HL-60 (cell line): ENCODE measurements around the genes B3GNT8 and CEACAM5.

DNA sequence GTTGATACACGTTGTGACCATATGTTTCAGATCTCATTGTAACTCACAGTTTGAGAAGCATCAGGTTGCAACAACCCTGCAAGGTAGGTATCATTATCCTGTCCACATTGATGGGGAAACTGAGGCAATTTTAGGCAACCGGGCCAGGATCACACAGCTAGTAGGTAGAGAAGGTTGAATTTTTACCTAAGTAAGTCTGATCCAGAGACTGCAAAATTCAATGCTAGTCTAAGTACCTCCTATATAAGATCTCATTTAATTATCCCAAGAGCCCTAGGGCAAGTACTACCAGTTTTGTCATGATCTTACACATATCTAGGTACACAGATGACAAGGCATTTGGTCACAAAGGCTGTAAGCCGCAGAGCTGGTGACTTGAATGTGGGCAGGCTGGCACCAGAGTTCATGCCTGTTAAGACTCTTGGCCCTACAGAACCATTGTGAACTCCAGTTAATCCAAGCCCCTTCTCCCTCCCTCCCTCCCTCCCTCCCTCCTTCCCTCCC is 2.4 kb downstream of the BLVRB start:
- RRBS: no CpG with 5 or more reads among the region's 3 CpGs

GRCh38 chr19:40528909-40529806 is 47.5 kb upstream of the SHKBP1 start:
- RRBS: 3% methylated on average over 7 of the region's 56 CpGs

DNA sequence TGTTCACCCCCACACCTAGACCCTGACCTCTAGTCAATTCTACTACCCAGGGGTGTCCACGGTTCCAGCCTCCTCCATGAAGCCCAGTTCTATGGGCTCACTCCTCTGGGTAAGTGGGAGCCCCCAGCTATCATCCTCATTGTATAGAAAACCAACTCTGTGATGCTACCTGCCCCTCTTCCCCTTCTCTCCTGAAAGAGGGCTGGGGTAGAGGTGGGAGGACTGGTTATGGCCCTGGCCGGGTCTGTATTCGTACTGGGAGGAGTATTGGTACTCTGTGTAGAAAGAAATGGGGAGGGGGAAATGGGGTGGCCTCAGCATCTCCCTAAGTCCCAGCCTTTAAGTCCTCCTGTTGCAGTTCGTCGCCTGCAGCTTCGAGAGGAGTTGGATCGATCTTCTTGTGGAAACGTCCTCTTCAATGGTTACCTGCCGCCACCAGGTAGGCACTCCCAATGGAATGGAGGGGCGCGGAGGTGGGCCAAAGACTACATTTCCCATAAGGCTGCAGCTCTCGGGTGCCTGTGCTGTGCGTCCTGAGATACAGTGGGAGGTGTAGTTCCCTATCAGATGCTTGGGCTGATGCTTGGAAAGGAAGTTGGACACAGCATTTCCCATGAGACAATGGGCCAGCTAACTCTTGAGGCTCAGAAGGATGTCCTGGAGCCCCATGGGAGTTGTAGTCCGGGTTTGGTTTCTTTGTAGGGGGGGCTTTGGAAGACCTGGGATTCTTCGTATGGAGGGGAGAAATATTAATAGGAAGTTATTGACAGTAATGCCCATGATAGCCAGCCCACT is 1.6 kb downstream of the SHKBP1 start:
- RRBS: no CpG with 5 or more reads among the region's 15 CpGs

GRCh38 chr19:40591194-40592119 is 9.7 kb upstream of the LTBP4 start:
- RRBS: no CpG with 5 or more reads among the region's 8 CpGs

GRCh38 chr19:40610379-40610906 is 9.3 kb downstream of the LTBP4 start:
- RRBS: 11% methylated on average over 4 of the region's 28 CpGs

GRCh38 chr19:40618955-40619660 is 17.9 kb downstream of the LTBP4 start:
- RRBS: no CpG with 5 or more reads among the region's 11 CpGs

GRCh38 chr19:40720427-40720976 is 3.6 kb downstream of the ITPKC start:
- RRBS: no CpG with 5 or more reads among the region's 10 CpGs

- RRBS: no CpG with 5 or more reads among the region's 13 CpGs
These were observed 758 bp downstream of the ACTMAP start for GRCh38 chr19:40749404-40750034.

- RRBS: no CpG with 5 or more reads among the region's 5 CpGs
These were observed 2.6 kb downstream of the CYP2A6 start for GRCh38 chr19:40847594-40848046.

GRCh38 chr19:40989314-40990438 is 1.4 kb upstream of the CYP2B6 start:
- RRBS: no CpG with 5 or more reads among the region's 11 CpGs

DNA sequence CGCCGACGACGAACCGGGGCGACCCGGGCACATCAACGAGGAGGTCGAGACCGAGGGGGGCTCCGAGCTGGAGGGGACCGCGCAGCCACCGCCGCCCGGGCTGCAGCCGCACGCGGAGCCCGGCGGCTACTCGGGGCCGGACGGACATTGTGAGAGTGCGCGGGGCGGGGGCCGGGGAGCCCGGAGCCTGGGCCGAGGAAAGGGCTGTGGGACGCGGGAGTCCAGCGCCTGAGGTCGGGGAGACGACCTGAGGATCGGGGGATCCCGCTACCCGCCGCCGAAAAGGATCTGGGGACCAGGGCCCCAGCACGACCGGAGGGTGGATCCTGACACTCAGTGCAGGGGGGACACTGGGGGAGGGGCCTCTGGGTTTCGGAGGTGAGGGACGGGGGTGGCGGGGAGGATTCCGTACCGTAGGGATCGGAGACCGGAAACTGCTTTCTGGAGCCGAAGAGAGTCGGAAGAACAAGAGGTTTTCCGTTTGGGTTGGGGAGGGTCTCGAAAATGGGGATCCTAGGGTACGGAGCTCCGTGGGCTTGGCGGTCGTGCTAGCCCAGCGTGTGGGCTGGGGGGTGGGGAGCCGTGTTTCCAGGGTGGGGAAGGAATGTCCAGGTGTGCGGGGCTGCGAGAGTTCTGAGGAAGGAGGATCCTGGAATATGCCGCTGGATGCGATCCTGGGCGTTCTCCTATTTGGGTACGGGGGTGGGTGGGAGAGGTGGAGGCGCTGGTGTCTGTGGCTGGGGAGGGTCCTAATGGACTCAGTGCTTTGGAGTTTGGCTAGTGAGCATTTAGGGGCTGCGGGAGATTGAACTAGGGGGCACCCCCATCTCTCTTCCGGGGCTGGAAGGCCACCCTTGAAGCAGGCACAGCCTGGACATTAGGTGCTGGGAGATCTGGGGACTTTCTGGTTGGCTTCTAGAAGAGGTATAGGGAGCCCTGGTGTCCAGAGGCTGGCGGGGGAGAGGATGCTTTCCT is 765 bp downstream of the HNRNPUL1 start:
- RRBS: 3% methylated on average over 21 of the region's 69 CpGs

DNA sequence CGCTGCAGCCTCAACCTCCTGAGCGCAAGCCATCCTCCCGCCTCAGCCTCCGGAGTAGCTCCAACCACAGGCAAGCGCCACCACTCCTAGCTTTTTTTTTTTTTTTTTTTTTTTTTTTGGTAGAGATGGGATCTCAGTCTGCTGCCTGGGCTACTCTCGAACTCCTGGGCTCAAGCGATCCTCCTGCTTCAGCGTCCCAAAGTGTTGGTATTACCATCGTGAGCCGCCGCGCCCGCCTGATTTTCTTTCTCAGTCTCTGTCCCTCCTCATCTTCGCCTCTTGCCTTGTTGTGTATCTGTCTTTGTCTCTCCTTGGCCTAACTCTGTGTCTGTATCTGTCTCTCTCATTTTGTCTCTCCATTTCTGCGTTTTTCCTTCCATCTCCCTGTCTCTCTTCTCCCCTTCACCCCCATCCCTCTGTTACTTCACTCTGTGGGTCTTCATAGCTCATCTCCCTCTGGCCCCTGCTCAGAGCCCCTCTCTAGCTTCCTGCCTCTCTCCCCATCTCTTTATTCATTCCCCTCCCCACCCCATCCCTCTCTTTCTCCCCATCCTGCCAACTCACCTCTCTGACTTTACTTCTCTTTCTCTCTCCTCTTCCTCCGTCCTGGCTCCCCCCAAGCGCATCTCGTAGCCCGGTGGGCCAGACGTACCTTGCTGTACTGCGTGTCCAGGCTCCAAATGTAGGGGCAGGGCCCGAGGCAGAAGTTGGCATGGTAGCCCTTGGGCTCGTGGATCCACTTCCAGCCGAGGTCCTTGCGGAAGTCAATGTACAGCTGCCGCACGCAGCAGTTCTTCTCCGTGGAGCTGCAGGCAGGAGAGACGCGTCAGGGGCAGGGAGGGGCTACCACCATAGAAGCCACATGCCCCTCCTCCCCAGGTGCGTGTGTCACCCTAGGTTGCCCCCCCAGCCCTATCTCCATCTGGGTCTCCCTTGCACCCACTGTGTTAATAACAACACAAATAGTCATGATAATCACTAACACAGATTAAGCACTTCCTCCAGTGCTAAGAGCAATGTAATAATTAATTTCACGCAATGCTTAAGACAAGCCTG is 21.8 kb downstream of the CCDC97 start:
- RRBS: no CpG with 5 or more reads among the region's 32 CpGs

DNA sequence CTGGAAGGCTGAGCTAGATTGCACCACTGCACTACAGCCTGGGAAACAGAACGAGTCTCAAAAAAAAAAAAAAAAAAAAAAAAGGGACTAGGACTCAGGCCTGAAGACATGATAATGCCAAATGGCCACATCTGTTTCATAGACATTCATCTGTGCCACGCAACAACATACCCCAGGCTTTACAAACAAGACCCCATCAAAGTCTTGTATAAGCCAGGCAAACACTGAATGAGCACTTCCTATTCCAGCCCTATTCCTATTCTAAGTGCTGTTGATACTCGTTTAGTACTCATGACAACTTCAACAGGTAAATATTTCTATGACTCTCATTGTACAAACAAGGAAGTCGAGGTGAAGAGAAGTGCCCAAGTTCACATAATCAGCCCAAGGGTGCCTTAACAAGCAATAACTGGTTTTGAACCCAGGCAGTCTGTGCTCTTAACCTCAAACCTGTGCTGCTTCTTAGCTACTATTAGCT is 1.6 kb downstream of the B9D2 start:
- RRBS: no CpG with 5 or more reads among the region's 4 CpGs

DNA sequence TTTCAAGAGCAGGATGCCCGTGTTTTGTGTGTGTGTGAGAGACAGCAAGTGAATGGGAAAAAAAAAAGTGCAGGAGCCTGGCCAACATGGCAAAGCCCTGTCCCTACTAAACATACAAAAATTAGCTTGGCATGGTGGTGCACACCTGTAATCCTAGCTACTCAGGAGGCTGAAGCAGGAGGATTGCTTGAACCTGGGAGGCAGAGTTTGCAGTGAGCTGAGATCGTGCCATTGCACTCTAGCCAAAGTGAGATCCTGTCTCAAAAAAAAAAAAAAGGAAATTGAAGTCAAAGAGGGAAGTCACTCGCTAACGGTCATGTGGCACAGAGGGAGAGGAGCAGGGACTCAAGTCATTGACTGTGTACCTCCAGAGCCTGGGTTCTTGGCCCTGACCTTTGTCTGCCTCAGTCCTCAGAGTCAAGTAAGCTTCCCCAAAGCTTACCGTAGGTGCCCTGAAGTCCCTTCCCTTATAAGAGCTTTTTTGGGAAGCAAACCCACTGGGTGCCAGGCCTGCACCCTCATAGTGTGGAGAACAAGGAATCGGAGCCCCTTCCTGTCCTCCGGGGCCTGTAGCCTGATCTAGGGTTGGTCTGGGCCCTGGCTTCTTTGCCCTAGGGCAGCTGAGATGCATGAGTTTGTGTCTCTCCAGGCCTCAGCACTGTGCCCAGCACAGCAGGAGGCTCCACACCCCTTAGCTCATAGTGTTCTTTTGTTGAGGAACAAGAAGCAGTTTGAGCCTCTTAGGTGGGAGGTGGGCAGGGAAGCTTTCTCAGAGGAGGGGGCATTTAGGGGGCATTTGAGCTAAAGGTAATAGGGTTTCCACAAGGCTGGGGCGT is 6.6 kb downstream of the B3GNT8 start:
- RRBS: no CpG with 5 or more reads among the region's 8 CpGs

DNA sequence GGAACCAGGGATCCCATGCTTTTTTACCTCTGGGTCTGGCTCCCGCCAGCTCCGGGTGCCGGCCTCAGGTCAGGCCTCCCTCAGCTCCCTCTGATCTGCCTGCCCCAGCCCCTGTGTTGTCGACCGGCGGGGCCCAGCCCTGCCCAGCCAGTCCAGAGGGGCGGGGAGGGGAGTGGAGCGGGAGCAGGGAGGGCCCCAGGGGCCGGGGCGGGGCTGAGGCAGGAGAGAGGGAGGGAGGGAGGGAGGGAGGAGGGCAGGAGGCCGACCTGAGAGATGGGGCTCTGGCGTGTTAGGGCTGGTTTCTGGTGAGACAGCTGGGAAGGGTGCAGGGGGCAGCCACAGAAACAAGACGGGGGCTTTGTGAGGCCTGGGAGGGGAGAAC is at the start of gene B3GNT8:
Gene B3GNT8 (minus strand): TSS at position 118 of the 382 bp plus-strand sequence.
- RRBS: 4% methylated on average over 6 of the region's 13 CpGs

DNA sequence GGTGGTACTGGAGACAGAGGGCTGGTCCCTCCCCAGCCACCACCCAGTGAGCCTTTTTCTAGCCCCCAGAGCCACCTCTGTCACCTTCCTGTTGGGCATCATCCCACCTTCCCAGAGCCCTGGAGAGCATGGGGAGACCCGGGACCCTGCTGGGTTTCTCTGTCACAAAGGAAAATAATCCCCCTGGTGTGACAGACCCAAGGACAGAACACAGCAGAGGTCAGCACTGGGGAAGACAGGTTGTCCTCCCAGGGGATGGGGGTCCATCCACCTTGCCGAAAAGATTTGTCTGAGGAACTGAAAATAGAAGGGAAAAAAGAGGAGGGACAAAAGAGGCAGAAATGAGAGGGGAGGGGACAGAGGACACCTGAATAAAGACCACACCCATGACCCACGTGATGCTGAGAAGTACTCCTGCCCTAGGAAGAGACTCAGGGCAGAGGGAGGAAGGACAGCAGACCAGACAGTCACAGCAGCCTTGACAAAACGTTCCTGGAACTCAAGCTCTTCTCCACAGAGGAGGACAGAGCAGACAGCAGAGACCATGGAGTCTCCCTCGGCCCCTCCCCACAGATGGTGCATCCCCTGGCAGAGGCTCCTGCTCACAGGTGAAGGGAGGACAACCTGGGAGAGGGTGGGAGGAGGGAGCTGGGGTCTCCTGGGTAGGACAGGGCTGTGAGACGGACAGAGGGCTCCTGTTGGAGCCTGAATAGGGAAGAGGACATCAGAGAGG is at the start of gene CEACAM5:
Gene CEACAM5 (plus strand): TSS at position 439 of the 733 bp plus-strand sequence.
- RRBS: no CpG with 5 or more reads among the region's 6 CpGs

GRCh38 chr19:41804215-41804749 is 7.9 kb downstream of the CEACAM3 start:
- RRBS: no CpG with 5 or more reads among the region's 4 CpGs

- RRBS: no CpG with 5 or more reads among the region's 20 CpGs
These were observed 523 bp downstream of the LYPD4 start for GRCh38 chr19:41843827-41844492.

- RRBS: no CpG with 5 or more reads among the region's 9 CpGs
These were observed 17.3 kb downstream of the ARHGEF1 start for GRCh38 chr19:41900131-41900772.

DNA sequence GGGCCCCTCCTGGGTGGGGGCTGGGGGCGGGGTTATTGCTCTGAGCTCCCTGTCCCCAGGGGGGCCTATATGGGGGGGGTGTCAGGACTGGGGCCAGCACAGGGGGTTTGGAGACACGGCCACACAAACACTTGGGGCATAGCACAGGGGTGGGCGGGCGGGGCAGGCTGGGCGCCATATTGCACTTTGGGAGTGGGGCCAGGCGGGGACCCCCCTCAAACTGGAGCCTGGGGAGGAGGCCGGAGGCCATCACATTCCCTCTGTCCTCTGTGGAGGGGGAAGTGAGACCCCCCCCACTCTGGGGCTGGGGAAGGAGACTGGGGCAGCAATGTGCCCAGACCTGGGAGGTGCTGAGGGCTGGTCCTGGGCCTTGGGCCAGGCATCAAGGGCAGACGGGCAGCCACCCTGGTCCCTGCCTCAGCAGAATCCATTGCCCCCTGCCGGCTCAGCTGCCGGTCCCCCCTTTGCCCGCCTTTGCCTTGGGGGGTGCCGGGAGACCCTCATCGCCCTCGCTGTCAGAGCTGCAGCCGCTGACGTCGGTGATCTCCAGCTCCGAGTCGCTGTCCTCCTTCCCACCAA is 20.4 kb downstream of the ERFL start:
- RRBS: 97% methylated on average over 2 of the region's 19 CpGs